LUHMES (cell line): ENCODE measurements around a stretch of chr5.

DNA sequence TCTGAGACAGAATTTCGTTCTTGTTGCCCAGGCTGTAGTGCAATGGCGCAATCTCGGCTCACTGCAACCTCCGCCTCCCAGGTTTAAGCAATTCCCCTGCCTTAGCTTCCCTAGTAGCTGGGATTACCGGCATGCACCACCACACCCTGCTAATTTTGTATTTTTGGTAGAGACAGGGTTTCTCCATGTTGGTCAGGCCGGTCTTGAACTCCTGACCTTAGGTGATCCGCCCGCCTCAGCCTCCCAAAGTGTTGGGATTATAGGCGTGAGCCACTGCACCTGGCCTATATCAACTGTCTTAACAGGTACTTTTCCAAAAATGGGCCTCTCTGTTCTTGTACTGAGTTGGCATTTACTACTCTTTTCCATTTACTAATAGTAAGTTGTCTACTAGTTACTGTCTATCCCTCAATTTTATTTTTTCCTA is 37.0 kb downstream of the LMNB1 start:
- PRO-cap, result no peak

- PRO-cap, result no peak
These were observed 8.2 kb upstream of the MARCHF3 start for GRCh38 chr5:127038528-127038959.

DNA sequence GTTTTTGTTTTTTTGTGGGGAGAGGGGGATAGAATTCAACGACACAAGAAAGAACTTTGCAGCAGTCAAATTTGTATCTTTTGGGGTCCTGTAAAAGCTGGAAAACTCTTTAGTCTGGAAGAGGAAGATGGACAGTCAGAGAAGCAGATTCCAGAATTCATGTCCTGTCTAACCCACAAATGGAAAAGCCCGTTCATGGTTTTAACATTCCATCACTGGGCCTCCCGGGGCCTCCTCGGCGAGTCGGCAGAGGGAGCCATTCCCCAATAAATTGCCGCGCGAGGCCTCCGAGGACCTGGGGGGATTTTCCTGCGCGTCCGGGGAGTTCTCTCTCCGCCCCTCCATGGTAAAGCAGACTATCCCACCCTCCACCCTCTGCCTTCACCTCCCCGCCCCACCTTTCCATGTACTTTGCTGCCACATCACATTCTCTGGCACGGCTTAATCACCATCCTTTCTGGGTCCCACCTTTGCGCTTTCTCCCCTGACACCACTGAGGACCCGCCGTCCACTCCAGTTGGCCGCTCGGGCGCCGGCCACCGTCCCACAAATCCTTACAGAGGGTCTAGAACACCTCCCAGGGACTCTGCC is 641 bp upstream of the MEGF10 start:
- PRO-cap, result no peak

DNA sequence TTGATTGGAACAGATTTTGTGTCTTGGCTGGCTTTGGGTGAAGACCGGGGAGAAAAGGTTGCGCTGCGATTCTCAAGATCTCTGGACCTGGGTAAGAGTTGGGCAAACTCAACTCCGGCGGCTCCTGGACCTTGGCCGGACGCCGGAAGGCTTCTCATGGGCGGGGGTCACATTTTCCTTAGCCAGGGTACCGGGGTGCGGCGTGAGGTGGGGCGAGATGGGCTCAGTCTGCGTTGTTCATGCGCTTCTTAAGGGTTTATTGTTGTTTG is 304 bp downstream of the MEGF10 start:
- PRO-cap, result no peak

GRCh38 chr5:127298540-127299193 is 8.1 kb downstream of the MEGF10 start:
- PRO-cap, result no peak

DNA sequence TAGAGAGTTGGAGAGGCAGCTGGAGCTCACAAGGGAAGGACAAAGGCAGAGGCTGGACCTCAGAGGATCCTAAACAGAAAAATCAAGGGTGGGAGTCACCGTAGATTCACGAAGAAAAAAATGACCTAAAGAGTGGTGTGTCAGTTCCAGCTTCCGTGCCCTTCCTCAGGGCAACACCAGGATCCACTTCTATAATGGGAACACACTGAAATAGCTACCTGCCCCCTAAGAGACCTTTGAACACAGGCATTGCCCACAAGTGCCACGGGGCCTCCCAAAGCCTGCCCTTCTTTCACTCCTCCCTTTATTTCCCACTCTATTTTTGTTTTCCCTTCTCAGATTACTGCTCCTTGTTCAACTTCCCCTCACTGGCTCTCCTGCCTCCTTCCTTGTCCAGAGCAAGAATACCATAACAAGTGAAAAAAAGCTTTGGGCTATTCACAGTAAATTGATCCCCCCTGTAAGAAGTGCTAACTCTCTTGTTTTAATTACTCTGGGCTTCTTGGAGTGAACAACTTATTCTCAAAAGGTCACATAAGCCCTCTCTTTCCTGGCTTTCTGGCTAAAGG is 11.1 kb downstream of the CTXN3 start:
- PRO-cap, result no peak

GRCh38 chr5:127739287-127740101 is 36.3 kb downstream of the CCDC192 start:
- PRO-cap, result no peak

DNA sequence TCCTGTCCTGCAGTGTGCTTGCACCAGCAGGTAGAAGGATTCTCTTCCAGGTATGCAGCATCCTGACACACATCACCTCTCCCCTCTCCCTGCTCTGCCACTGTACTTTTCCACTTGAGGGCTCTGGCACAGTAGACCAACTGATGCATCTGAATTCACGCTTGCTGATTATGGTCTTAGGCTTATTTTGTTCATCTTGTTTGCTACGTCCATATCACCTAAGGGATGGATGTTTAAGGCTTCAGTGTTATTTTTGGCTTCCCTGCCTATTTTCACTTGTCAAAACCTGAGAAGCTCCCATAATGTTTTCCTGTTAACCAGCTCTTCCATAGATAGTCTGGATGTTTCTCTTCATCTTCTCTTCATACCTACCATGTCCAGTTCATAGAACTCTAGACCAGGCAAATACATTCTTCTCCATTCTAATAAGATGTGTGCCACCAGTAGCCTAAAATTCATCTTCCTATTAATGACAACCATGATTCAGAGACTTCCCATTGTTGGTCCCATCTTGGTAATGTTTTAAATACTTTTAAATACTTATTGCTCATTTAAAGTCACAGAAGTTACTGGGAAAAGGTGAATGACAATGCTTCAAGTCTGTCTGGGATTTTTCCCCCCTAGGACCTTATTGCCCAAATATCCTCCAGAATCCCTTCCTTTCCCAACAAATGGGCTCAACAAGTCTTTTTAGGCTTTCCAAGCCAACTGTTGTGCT is 64.8 kb upstream of the SLC12A2 start:
- PRO-cap, result no peak

- PRO-cap, result no peak
These were observed 50.5 kb downstream of the SLC12A2 start for GRCh38 chr5:128133951-128134482.

GRCh38 chr5:128537734-128538076 is 340 bp downstream of the FBN2 start:
- PRO-cap, result no peak

DNA sequence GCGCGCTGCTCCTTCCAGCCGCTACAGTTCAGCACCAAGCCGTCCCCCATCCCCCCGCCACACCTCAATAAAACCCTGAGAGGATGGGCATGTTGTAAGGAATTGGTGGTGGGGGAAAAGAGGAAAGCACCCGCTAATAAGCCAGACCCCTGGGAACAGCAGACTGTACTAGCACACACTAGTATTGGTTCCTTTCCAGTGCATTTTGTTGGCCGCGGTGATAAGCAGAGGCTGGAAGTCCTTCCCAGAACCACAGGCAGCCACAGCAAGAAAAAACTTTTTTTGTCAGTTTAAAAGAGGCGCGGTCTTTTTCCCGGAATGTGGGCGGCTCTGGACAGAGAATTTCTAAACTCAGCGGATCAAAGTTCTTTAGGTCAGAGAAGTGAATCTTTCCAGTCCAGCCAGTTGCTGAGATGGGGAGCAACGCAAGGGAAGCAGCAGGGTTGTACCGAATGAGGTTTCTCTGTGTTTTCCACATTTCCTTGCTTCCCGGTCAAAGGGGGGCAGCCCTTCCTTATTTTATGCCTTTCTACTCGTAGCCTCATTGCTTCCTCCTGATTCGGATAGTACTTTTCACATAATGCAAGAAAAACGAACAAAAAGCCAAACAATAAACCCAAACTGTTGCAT is 2.1 kb downstream of the CHSY3 start:
- PRO-cap, result no peak

DNA sequence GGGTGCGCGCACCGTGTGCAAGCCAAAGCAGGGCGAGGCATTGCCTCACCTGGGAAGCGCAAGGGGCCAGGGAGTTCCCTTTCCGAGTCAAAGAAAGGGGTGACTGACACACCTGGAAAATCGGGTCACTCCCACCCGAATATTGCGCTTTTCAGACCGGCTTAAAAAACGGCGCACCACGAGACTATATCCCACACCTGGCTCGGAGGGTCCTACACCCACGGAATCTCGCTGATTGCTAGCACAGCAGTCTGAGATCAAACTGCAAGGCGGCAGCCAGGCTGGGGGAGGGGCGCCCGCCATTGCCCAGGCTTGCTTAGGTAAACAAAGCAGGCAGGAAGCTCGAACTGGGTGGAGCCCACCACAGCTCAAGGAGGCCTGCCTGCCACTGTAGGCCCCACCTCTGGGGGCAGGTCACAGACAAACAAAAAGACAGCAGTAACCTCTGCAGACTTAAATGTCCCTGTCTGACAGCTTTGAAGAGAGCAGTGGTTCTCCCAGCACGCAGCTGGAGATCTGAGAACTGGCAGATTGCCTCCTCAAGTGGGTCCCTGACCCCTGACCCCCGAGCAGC is 432.7 kb downstream of the HINT1 start:
- PRO-cap, result no peak

GRCh38 chr5:131224377-131225058 is 39.3 kb upstream of the CDC42SE2 start:
- PRO-cap, result no peak

GRCh38 chr5:131225249-131225776 is 38.5 kb upstream of the CDC42SE2 start:
- PRO-cap, result no peak

- PRO-cap, result no peak
These were observed 12.7 kb upstream of the CDC42SE2 start for GRCh38 chr5:131251145-131251527.

- PRO-cap, result no peak
These were observed 34.9 kb downstream of the CDC42SE2 start for GRCh38 chr5:131298712-131299238.

- PRO-cap, result no peak
These were observed 81.4 kb downstream of the CDC42SE2 start for GRCh38 chr5:131345272-131345626.

DNA sequence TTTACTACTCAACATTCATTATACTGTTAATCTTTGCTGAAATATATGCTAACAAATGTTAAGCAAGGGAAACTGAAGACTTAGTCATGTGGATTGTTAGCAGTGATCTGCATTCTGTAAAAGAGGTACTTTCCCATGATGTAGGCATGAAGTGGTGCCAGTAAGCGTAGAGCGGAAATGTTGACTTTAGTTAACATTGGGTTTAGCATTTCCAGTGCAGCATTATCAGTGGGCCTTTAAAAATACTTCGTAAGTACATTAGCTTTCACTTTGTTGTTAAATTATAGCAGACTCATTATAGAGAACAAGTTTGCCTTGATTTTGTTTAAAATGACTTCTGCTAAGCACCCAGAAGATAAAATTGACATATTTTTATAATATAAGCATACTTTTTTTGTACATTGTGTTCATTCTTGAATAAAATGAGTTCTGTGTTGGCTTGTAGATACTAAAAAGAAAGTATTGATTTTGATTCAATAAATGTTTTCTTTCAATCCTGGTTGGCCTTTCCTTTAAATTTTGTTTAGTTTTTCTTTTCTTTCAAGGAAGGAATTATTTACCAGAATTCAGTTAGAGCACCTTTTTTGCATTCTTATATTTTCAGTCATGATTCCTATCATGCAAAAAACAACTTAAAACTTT is 130.4 kb downstream of the CDC42SE2 start:
- PRO-cap, result no peak

DNA sequence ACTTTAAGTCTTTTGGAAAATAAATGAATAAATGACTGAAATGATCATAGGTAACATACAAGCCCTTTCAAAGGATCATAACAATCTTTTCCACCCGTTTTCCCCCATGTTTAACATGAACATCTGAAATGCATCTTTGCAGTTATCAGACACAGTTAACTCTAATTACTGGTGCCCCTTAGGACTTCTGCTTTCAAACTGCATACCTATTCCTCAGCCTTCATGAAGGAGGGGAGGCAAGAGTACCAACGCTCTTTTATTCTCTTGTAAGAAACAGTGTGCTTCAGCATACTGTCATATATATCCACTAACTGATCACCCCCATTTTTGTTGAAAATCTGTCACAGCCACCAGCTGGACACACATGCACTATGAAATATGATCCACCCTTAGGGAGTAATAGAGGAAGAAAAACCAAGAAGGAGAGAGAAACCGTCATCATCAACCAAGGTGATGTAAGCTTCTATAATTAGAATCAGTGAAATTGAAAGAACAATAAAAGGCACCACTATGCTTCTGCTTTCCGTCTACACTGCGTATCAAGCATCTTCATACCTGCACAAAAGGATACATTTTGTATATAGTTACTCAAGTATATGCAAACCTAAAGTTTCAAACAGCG is 98.7 kb downstream of the RAPGEF6 start:
- PRO-cap, result no peak

DNA sequence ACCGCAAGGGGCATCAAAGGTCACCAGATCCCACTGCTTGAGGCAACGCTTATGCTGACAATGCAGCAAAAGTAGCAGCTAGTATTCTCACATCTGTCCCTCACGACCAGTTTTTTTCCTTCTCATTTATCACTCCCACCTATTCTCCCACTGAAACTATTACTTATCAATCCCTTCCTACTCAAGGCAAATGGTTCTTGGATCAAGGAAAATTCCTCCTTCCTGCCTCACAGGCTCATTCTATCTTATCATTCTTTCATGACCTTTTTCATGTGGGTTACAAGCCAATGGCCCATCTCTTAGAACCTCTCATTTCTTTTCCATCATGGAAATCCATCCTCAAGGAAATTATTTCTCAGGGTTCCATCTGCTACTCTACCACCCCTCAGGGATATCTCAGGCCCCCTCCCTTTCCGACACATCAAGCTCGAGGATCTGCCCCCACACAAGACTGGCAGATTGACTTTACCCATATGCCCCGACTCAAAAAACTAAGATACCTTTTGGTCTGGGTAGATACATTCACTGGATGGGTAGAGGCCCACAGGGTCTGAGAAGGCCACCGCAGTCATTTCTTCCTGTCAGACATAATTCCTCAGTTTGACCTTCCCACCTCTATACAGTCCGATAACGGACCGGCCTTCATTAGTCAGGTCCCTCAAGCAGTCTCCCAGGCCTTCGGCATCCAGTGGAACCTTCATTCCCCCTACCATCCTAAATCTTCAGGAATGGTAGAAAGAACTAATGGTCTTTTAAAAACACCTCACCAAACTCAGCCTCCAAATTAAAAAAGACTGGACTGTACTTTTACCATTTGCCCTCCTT is 58.3 kb downstream of the RAPGEF6 start:
- PRO-cap, result no peak